MCF 10A (cell line): ENCODE measurements around a stretch of chr4.

GRCh38 chr4:73603387-73603811 is 16.8 kb downstream of the RASSF6 start:
- PRO-cap: no peak
- RRBS: no CpG with 5 or more reads among the region's 3 CpGs

DNA sequence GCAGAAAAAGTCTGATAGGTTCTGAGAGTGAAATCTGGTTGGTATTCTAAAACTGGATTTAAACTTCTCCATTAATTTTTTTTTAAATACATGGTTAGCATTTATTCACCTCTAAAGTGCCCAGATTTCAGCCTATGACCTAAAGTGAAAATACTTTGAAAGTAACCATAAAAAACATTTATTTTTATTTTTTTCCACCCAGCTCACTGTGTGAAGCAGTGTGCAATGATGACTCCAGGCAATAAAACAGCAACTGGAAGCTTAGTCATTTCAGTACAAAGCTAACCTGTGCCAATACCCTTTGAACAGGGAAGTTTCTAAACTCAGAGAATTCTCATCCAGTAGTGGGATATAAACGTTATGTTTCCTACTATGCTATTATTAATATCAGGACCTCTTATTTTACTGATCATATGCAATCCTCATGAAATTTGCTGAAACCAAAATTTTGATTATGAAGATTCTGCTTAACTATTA is 11.1 kb downstream of the RASSF6 start:
- PRO-cap: no peak
- RRBS: no CpG with 5 or more reads among the region's 1 CpG

DNA sequence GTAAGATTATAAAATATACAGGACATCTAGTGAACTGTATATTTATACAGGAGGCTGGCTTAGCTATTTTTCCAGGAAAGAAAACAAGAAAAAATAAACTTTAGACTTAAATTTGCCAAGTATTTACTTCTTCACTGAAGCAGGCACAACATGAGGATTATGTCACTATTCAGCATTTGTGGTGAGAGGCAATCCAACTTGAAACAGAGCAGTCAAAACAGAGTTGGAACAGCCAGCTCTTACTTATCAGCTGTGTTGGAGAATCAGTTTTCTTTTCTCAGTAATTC is 6.7 kb downstream of the PF4V1 start:
- PRO-cap: no peak

- PRO-cap: bidirectional peak, plus-strand start at chr4:74057046, minus-strand start at chr4:74056919
- RRBS: no CpG with 5 or more reads among the region's 3 CpGs
These were observed 18.3 kb upstream of the CXCL3 start for GRCh38 chr4:74056766-74057239.

- PRO-cap: no peak
- RRBS: no CpG with 5 or more reads among the region's 6 CpGs
These were observed 6.6 kb upstream of the CXCL2 start for GRCh38 chr4:74105431-74106172.

DNA sequence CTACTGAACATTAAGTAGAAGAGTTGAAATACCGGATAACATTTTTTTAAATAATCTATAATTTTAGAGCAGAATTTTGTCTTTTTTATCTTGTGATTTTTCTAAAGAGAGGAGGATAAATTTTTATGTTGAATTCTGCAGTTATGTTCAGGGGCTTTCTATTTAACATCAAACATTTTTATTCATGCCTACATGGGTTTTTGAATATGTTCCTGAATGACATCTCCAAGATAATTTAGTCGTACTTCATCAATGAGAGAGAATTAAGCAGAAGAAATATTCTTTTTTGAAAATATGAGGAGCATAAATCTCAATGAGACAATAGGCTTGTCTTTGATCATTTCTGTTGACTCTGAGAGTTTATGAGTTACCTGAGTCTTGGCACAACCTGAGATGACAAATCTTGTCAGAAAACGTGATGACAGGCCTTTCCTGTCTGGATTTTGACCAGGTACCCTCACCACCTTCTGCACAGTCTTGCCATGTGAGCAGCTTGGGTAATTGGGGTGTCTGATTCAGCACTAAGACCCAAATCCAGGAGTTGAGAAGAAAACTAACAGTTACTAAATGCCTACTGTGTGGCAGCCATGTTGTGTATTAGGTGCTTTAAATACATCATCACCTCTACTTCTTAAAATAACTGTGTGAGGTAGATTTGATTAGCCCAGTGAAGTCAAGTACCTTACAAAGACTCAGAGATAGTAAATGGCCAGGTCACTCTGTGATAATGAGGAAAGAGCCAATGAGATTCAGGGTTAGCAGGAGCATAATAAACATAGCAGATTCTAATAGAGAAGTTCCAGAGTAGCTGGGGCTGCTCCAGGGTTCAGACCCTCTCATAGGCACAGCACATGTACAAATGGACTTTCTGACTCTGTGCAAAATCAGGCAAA is 2.6 kb downstream of the EREG start:
- PRO-cap: no peak
- RRBS: no CpG with 5 or more reads among the region's 3 CpGs

DNA sequence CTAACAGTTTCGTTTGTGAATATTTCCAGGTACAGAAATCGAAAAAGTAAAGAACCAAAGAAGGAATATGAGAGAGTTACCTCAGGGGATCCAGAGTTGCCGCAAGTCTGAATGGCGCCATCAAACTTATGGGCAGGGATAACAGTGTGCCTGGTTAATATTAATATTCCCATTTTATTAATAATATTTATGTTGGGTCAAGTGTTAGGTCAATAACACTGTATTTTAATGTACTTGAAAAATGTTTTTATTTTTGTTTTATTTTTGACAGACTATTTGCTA is 19.7 kb downstream of the EREG start:
- PRO-cap: no peak
- RRBS: no CpG with 5 or more reads among the region's 4 CpGs

GRCh38 chr4:74505624-74505936 is 60.6 kb downstream of the AREG start:
- PRO-cap: no peak
- RRBS: no CpG with 5 or more reads among the region's 4 CpGs

DNA sequence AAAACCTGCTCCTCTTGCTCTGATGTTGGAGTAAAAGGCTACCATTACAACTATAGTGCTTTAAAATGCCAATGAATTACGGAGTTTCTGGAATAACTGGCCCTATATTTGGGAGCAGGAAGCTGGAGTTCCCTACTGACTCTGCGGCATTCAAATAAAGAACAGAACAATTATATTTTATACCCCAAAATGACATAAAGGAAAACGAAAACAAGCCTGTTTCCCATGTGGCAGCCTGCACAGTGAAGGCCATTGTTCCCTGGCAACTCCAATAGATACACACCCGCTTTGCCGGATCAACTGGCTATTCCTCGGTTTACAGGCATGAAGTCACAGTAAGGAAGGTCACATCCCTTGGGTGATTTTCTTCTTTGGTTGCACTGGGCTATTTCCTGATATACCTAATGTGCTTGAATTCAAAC is 84.6 kb downstream of the AREG start:
- PRO-cap: no peak
- RRBS: no CpG with 5 or more reads among the region's 6 CpGs

DNA sequence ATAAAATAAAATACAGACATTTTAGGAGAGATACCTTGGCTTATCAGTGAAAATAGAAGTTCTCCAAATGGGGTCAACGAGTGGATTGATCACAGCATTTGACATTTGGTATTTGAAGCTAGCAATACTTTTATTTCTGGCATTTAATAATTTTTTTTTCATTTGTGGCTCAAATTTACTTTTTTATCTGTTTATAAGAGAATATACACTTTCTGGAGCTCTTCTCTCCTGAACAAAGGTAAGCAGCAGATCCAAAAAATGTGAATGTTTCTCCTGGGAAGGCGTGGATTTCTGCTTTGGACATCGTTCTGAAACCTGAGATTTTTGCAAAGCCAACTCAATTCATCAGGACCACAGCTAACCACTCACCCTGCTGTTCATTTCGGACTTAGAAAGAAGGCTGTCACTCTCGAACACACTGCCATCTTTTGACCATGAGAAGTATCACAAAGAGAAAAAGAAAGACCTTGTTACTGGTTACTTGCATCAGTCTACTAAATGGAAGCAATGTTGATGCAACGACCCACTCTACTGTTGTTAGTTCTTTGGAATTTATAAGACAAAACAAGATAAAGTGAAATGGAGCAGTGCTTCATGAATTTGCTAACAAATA is 86.8 kb downstream of the AREG start:
- PRO-cap: bidirectional peak, plus-strand start at position 489 of the sequence, minus-strand start at position 293 of the sequence
- RRBS: no CpG with 5 or more reads among the region's 6 CpGs

GRCh38 chr4:74654071-74654807 is 140.1 kb downstream of the BTC start:
- PRO-cap: no peak
- RRBS: no CpG with 5 or more reads among the region's 9 CpGs

GRCh38 chr4:74715758-74716226 is 78.5 kb downstream of the BTC start:
- PRO-cap: no peak
- RRBS: no CpG with 5 or more reads among the region's 3 CpGs

- PRO-cap: no peak
- RRBS: no CpG with 5 or more reads among the region's 7 CpGs
These were observed 60.4 kb downstream of the PPEF2 start for GRCh38 chr4:75841688-75842482.

GRCh38 chr4:75844039-75844942 is 58.0 kb downstream of the PPEF2 start:
- PRO-cap: no peak
- RRBS: no CpG with 5 or more reads among the region's 7 CpGs

GRCh38 chr4:76200639-76201348 is 12.8 kb downstream of the SCARB2 start:
- PRO-cap: no peak
- RRBS: no CpG with 5 or more reads among the region's 4 CpGs

GRCh38 chr4:76212466-76212667 is 1.3 kb downstream of the SCARB2 start:
- PRO-cap: no peak
- RRBS: no CpG with 5 or more reads among the region's 2 CpGs

DNA sequence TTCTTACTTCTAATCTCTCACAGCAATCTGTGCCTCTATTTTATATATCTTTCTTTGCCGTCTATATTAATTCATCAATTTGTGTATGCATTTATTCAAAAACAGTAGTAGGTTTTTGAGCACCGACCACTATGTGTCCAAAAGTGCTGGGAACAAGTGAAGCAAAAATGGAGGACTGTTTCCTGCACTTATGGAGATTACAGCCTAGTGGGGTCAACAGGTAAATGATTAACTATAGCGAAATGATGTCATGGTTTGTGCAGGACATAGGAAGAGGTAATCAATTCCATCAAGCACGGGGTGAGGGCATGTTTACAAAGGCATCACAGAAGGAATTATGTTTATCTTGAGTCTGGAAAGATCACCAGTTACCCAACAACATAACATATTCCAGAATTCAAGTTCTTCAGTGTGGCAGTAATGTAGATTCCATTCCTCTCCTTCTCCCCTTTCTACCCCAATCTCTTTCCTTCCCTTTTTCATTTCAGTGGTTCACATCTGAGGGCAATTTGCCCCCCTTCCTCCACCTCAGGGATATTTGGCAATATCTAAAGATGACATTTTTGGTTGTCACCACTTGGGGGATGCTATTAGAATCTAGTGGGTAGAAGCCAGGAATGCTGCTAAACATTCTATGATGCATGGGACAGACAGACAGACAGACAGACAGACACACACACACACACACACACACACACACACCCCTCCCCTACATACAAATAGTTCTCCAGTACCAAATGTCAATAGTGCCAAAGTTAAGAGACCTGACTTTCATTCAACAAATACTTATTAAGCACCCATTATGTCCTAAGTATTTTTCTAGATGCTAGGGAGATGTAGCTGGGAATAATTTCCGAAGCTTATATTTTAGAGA is 24.1 kb downstream of the FAM47E start:
- PRO-cap: no peak
- RRBS: no CpG with 5 or more reads among the region's 5 CpGs

GRCh38 chr4:76546560-76547439 is 111.8 kb downstream of the SHROOM3 start:
- PRO-cap: no peak
- RRBS: 0% methylated on average over 1 of the region's 9 CpGs

DNA sequence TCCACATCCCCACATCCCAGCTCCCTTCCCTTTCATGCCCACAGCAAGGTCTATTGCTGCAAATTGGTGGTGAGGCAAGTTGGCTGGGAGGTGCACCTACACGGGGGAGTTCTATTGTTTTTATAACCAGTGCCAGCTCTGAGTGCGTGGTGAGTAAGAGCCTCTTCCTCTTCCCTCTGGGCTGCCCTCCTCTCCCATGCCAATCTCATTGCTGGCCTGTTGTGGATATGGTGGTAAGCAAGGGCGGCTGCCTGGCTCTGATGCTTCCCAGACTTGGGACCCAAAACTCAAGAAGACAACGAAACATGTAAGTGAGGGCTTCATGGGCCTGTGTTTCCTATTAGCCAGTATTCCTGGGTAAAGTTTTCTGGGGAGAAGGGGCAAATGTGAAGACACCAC is 204.3 kb downstream of the SHROOM3 start:
- PRO-cap: bidirectional peak, plus-strand start at position 219 of the sequence, minus-strand start at position 55 of the sequence
- RRBS: no CpG with 5 or more reads among the region's 4 CpGs

- PRO-cap: no peak
- RRBS: no CpG with 5 or more reads among the region's 5 CpGs
These were observed 223.0 kb downstream of the SOWAHB start for GRCh38 chr4:76674842-76675530.